Renal cortical epithelial cell (primary cell): ENCODE data around the genes SPSB3, FAHD1, RAB26, BRICD5 and TEDC2.

DNA sequence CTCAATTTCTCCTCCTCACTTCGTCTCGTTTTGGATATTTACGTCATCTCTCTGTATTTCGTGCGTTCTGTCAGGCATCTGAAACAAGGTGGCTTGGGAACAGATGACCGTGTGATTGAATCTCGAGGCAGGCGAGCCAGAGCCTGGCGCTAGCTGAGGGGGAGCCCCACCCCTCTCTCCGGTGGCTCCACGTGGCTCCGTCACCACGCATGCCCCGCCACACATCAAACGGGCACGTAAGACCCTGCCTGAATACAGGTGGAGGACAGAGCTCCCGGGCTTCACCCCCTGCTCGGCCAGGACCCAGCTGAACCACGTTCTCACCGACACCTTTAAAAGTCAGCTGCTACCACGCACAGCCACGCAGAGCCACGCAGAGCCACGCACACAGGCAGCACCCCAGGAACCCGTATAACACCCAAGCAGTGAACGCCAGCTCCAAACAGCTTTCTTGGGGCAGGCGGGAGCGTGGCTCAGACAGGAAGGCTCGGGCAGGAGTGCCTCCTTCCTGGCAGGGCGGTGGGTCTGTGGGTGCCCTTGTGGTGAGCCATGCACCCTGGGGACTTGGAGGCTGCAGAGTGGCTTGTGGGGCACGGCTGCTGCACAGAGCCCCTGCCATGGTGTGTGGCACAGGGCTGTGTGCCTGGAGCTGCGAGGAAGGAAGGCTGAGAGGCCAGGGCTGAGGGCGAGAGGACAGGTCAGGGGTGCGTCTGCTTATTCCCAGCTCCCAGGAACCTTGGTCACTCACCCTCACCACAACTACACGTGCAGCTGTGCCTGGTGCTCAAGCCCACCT, 4.4 kb downstream of the TMEM204 start:
- RRBS, result 72% methylated on average over 5 of the region's 35 CpGs

DNA sequence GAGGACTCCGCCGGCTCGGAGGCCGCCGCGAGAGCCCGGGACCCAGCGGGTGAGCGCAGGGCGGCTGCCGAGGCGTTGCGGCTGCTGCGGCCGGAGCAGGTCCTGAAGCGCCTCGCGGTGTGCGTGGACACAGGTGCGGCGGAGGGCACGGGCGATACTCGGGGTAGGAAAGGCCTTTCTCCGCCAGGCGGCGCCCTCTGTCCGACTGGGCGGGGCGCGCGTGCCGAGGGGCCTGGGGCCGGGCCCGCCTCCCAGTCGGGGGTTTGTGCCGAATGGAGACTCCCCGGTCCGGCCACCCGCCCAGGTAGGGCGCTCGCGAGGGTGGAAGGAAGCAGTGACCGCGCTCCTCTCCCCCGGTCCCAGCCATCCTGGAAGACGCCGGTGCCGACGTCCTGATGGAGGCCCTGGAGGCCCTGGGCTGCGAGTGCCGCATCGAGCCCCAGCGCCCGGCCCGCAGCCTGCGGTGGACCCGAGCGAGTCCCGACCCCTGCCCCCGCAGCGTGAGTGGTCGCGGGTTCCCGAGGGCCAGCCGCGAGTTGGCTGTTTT, 481 bp upstream of the MRPS34 start:
- RRBS, result 1% methylated on average over 27 of the region's 67 CpGs

- RRBS, result 3% methylated on average over 28 of the region's 117 CpGs
These were observed at the start of gene SPSB3 for GRCh38 chr16:1782270-1783207. SPSB3 (minus strand) TSS chr16:1782571.

- RRBS, result under 1% methylated on average over 25 of the region's 81 CpGs
These were observed at the start of gene FAHD1 for GRCh38 chr16:1827031-1828073. FAHD1 (plus strand) TSS chr16:1827206.

- RRBS, result no CpG with 5 or more reads among the region's 10 CpGs
These were observed 13.6 kb downstream of the HS3ST6 start for GRCh38 chr16:1904567-1905106.

- RRBS, result no CpG with 5 or more reads among the region's 30 CpGs
These were observed 4.0 kb downstream of the NOXO1 start for GRCh38 chr16:1977118-1977871.

DNA sequence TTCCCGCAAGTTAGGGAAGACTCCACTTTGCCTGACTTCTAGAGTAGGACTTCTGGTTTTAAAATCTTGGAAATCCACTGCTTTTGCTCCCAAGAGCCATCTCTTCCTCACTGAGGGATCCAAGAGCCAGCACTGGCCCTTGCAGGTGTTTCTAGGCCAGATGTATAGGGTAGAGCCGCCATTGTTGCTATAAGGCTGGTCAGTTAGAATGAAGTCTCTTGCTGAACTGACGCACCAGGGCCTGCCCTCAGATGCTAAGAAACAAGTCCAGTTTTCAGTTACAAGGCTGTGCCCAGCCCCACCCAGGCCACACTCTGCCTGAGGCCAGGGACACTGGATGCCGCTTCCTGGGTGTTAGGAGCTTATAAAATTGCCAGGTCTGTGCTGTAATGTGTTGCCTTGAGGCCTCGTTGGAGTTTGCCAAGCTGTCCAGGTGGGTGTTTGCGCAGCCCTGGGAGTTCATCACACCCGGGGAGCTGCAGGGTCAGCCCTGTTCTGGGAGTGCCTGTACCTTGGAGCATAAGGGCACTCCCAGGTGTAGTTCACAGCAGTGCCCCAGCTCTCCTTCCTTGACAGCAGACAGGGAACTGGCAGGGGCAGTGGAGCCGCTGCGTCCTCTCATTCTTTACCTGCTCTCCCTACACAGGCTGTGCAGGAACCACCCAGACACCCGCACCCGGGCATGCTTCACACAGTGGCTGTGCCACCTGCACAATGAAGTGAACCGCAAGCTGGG, 1.4 kb downstream of the GFER start:
- RRBS, result no CpG with 5 or more reads among the region's 12 CpGs

DNA sequence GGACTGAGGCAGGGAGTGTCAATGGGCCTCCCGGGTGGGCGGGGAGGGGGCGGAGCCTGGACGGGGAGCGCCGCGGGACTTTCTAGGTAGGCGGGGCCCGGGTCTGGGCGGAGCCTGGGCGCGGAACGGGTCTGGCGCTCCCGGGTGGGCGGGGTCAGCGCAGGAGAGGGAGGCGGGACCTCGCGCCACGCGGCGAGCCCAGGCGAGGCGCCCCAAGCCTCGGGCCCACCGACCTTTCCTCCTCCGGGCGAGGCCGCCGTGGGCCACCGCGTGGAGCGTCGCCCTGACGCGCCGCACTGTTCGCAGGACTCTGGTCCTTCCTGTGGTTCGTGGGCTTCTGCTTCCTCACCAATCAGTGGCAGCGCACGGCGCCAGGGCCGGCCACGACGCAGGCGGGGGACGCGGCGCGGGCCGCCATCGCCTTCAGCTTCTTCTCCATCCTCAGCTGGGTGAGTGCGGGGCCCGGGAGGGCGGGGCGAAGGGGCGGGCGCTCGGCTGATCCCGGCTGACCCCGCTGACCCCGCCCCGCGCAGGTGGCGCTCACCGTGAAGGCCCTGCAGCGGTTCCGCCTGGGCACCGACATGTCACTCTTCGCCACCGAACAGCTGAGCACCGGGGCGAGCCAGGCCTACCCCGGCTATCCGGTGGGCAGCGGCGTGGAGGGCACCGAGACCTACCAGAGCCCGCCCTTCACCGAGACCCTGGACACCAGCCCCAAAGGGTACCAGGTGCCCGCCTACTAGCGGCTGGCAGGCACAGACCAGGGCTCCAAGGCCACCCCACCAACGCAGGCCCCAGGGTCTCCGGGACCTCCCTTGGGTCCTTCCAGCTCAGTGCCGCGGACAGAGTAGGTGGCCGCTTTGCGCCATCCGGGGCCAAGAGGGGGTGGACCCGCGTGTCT, 2.8 kb downstream of the SYNGR3 start:
- RRBS, result 29% methylated on average over 28 of the region's 92 CpGs

DNA sequence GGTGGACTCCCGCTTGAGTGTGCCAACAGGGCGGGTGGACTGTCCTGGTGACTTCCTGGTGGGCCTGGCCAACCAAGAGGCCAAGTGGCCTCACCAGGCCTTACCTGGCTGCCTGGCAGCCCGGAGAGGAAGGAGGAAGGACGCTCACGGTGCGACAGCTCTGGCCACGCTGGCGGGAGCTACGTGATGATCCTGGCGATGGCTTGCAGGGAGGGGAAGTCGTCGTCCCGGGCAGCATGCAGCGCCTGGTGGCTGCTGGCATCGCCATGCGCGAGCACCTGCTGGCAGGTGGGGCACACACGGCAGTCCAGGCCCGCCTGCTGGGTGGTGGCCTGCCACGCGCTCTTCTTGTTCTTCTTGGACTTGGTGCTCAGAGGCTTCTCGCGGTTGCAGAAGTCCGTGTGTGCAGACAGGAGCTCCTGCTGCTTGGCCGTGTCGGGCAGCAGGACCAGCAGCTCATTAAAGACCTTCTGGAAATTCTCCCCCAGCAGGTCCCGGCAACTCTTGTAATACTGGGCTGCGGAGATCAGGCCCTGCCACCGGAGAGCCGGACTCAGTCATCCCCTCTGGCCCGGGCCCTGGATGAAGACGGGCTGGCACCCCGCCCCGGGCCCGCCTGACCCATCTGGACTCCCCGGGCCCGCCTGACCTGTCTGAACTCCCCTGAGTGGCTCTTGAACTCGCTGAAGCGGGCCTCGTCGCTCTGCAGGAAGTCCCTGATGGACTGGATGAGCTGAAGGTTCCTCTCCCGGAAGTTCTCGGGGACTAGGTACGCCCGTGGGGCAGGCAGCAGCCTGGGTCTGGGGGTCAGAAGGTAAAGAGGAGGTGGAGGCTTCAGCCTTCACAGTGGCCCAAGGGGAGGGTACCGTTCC, 8.5 kb downstream of the SYNGR3 start:
- RRBS, result 100% methylated on average over 1 of the region's 46 CpGs

DNA sequence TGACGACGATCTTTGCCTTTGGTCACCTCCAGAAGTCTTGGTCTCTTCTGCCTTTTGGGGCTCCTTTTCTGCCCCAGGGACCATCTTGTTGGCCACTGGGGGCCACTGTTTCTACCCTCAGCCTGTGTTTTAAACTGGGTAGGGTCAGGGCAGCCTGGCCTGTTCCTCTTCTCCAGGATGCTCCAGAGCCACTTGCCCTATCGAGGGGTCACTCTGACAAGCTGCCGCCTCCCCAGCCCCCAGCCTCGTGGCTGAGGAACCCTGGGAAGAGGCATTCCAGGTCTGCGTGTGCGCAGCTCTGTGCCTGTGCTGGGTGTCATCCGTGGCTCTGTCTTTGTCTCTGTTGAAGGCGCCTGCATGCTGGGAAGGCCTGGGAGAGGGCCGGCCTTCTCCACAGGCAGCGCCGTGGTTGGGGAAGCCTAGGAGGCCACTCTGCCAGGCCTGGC, 3.2 kb downstream of the NHERF2 start:
- RRBS, result no CpG with 5 or more reads among the region's 12 CpGs

GRCh38 chr16:2042702-2043699, 4.6 kb downstream of the NTHL1 start:
- RRBS, result no CpG with 5 or more reads among the region's 18 CpGs

DNA sequence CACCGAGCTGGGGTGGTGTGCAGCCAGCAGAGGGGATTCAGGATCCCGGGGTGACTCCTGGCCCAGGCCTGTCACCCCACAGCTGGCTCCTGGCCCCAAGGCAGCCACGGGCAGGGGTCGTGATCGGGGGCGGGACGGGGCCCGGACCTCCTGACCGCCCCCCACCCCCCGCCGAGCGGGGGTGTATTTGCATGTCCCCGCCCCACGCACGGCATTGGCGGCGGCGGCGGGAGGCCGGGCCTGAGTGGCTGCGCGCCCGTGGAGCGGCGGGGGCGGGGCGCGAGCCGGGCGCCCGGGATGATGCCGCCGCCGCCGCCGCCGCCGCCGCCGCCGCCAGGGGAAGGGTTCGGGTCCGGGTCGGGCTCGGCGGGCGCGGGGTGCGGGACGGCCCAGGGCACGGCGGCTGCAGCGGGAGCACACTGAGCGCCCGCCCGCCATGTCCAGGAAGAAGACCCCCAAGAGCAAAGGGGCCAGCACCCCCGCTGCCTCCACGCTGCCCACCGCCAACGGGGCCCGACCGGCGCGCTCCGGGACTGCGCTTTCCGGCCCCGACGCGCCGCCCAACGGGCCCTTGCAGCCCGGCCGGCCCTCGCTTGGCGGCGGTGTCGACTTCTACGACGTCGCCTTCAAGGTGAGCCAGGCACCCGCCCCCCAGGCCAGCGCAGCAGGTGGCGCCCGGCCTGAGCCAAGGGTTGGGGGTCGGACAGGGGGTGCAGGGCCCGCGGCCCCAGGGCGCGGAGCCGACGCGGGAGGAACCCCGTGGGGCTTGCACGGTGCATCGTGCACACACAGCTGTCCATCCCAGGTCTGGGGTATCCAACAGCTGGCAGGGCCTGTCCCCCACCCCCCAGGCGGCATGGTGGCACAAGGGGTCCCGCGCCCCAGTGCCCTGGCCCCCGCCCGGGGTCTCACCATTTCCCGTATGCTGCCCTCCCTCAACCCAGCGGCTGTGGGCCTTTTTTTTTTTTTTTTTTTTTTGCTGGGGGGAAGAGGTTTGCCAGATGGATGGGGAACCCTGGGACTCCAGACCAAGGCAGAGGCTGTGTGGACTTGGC, at the start of gene RAB26:
TSS of gene RAB26 (plus strand) at position 278 of the 1,055 bp plus-strand sequence.
- RRBS, result 1% methylated on average over 44 of the region's 103 CpGs

GRCh38 chr16:2149408-2150023, 1.1 kb downstream of the RAB26 start:
- RRBS, result 24% methylated on average over 3 of the region's 15 CpGs

GRCh38 chr16:2157274-2158565, 2.1 kb downstream of the TRAF7 start:
- RRBS, result 18% methylated on average over 5 of the region's 43 CpGs

GRCh38 chr16:2210403-2211287, at the start of gene BRICD5:
BRICD5 (minus strand) TSS chr16:2210863.
- RRBS, result 67% methylated on average over 6 of the region's 22 CpGs

GRCh38 chr16:2228114-2229140, 5.0 kb downstream of the E4F1 start:
- RRBS, result 78% methylated on average over 11 of the region's 36 CpGs

DNA sequence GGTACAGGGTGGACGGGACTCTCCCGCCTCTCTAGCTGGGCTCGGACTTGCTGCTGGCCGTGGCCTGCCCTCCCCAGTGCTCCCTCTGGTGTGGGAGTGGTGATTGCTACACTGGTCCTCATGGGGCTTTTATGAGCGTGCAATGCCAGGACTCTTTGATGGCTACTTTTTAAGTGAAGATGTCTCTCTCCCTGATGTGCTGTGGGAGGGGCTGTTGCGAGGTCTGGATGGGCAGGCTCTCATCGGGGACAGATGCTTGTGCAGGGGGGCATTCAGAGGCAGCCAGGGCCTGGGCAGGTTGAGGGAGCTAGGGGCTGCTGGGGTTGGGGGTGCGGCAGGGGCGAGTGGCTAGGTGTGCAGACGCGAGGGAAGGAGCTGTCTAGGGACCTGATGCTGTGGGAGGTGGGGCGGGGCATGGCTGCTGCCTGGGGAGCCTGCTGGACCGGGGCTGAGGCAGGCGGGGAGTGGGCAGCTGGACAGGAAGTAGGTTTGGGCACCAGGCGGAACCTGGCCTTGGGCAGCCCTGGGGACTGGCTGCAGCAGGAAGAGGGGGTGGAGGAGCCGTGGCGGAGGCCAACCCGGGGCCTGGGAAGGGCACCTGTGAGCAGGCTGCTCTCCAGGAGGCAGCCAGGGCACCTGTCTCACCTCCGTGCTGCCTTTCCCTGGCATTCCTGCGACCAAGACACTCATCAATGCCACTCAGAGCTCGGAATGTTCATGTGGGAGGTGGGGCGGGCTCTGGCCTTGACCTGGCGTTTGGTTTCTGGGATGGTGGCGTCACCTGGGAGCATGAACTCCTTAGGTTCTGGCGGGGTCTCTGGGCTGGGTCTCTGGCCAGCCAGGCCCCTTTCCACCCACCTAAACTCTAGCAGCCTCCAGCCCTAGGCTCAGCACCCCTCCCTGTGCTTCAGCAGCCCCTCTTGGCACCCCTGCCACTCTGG, 5.9 kb upstream of the DNASE1L2 start:
- RRBS, result no CpG with 5 or more reads among the region's 25 CpGs

GRCh38 chr16:2266405-2267341, 1.3 kb downstream of the RNPS1 start:
- RRBS, result no CpG with 5 or more reads among the region's 22 CpGs

DNA sequence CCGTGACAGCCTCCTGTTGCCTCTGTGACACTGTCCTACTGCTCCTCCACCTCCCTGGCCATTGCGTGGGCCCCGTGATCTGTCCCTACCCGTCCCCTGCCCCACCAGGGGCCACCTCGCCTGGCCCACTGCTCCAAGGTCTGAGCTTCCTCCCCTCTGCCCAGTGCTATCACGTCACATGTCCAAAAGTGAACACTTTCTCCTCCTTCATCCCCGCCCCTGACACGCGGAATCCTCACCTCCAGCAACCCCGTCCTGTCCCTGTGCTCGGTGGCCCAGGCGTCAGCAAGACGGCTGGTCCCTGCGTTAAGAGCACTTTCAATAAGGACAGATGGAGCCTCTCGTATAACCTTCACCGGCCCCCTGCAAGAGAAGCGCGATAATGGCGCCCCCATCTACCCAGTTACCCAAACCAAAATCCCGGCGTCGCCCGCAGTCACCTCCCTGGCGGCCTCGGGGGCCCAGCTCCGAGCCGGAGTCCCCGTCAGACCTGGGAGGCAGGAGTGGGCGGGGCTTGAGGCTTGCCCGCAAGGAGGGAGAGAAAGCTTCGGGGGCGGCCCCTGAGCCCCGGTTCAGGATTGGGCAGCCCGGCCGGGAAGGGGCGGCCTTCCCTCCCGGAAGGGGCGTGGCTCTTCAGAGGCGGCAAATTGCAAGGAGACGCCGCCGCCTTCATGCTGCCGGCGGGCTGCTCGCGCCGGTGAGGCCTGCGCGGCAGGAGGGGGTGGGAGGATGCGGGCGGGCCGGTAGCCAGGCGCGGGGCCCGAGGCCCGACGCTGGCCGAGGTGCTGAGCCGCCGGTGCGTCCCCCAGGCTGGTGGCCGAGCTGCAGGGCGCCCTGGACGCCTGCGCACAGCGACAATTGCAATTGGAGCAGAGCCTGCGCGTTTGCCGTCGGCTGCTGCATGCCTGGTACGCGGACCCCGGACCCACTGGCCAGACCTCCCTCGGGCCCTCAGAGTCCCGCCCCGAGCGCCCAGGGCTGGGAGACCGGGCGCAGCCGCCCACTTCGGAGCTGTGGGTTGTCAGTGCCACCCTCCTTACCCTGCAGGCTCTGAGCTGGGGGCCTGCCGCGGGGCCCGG, at the start of gene TEDC2:
TSS of gene TEDC2 (plus strand) at position 636 of the 1,079 bp plus-strand sequence.
- RRBS, result 1% methylated on average over 49 of the region's 84 CpGs

DNA sequence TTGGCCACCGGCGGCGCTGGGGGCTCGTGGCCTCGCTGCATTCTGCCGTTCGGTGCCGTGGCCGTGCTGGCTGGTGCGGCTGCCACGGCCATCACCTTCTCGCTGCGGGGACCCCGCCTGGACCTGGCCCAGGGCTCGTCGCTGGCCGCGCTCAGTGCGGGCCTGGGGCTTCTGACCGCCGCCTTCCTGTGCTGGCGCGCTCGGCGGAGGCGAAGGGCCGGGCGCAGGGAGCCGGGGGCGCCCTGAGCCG, 3.3 kb upstream of the NTN3 start:
- RRBS, result 1% methylated on average over 3 of the region's 31 CpGs